ENCODE data around the genes SOD2 and TCP1.

DNA sequence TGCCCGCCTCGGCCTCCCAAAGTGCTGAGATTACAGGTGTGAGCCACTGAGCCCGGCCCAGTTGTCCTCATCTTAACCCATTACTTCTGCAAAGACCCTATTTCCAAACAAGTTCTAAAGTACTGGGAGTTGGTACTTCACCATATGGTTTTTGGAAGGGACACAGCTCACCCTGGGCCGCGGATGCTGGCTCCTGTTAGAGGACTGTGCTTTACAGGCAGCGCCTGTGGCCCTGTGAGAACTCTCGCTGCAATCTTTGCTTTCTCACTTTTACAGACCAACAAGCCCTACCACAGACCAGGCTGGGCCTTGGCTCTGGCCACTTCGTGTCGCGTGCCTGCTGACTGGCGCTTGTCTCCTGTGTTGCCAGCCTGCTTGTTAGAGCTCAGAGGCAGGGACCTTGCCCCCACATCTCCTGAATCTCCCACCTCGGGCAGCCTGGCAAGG is 56.0 kb downstream of the SYNJ2 start:
- RRBS: no CpG with 5 or more reads among the region's 12 CpGs

DNA sequence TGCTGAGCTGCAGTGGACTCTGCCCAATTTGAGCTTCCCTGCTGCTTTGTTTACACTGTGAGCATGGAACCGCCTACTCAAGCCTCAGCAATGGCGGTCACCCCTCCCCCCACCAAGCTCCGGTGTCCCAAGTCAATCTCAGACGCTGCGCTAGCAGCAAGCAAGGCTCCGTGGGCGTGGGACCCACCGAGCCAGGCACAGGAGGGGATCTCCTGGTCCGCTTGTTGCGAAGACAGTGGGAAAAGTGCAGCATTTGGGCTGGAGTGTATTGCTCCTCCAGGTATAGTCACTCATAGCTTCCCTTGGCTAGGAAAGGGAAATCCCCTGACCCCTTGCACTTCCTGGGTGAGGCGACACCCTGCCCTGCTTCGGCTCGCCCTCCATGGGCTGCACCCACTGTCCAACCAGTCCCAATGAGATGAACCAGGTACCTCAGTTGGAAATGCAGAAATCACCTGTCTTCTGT is 15.4 kb downstream of the GTF2H5 start:
- RRBS: no CpG with 5 or more reads among the region's 13 CpGs

GRCh38 chr6:158510006-158511021 is 49.6 kb upstream of the TMEM181 start:
- RRBS: no CpG with 5 or more reads among the region's 5 CpGs

DNA sequence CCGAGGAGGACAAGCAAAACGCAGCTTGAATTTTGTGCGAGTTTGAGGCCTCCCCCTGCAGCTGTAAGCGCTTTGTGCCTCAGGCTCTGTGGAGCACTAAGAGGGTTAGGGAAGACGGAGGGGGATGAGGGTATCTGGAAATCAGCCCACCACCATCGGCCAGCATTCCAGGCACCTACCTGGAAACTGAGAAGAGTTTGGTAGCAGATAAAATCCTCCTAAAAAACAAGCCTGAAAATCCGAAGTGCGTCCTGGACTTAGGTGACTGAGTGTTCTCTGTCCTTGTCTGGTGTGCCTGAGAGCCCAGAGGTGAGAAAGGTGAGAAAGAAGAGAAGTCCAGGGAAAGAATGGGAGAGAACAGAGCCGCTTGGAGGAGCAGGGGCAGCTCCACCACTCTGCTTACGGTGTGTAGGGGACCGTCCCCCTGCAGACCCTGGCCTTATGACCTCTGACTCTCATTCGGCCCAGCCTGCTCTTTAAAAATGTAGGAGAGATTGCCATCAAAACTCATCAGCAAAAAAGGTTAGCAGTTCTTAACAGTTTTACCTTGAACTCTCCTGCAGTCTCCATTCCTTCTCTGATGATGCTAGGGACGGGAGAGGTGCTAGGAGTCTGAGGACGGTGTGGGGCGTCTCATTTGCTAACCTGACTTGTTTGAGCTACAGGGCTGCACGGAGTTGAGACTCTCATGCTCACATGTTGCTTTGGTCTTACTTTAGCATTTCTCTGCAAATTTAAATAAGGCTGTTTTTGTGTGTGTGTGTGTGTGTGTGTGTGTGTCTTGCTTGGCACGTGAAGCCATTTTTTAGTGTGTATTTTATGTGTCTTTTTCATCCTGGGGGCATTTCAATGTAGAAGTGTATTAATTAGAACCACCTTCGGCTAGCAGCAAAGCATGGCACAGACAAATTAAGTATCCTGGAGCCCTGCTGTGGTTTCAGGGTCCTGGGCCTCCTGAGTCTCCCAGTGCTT is 2.1 kb downstream of the TMEM181 start:
- RRBS: no CpG with 5 or more reads among the region's 18 CpGs

GRCh38 chr6:158786433-158786755 is 32.8 kb downstream of the EZR start:
- RRBS: no CpG with 5 or more reads among the region's 2 CpGs

- RRBS: no CpG with 5 or more reads among the region's 2 CpGs
Observed at GRCh38 chr6:158815788-158816223, 3.4 kb downstream of the EZR start.

DNA sequence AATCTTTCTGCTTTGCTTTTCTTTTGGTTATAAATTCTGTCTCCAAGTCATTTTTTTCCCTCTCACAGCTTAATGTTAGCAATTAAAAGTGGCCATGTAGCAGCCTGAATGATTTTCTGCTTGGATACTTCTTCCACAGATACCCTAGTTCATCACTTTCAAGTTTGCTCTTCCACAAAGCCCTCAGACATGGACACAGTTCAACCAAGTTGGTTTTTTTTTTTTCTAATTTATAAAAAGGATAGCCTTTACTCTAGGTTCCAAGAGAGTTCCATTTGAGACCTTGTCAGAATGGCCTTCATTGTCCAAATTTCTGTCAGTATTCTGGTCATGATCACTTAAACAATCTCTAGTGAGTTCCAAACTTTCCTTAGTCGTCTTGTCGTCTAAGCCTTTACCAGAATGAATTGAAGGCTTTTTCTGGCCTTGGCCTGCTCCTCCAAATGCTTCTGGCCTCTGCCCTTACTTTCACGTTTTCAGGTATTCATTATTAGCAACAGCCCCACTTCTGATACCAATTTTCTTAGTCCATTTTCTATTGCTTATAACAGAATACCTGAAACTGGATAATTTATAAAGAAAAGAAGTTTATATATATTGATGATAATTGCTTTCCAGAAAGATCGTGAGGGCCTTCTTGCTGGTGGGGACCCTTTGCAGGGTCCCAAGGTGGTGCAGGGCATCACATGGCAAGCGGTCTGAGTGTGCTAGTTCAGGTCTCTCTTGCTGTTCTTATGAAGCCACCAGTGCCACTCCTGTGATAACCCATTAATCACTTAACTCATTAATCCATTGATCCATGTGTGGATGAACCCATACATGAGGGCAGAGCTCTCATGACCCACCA is 39.8 kb downstream of the RSPH3 start:
- RRBS: no CpG with 5 or more reads among the region's 5 CpGs

DNA sequence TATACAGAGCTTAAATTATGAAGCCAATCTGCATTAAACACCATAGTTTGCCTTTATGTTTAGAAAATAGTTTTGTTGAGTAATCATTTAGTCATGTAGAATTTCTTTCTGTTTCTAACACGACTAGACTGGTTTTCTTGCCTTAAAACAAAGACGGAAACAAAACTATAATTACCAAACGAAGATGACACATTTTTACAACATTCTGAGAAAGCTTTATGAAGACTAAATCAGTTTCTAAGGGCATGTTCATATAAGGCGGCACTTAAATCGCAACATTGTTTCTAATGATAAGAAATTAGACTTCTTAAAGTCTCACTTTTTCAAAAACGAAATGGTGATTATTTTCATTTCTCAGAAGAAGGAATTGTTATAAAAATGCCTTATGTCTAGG is 5.2 kb downstream of the TAGAP start:
- RRBS: no CpG with 5 or more reads among the region's 6 CpGs

DNA sequence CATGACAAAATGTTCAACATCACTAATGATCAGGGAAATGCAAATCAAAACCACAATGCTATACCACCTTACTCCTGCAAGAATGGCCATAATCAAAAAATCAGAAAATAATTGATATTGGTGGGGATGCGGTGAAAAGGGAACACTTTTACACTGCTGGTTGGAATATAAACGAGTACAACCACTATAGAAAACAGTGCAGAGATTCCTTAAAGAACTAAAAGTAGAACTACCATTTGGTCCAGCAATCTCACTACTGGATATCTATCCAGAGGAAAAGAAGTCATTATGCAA is 37.5 kb upstream of the TAGAP start:
- RRBS: no CpG with 5 or more reads among the region's 2 CpGs

GRCh38 chr6:159121331-159121862 is 47.8 kb upstream of the FNDC1 start:
- RRBS: no CpG with 5 or more reads among the region's 7 CpGs

DNA sequence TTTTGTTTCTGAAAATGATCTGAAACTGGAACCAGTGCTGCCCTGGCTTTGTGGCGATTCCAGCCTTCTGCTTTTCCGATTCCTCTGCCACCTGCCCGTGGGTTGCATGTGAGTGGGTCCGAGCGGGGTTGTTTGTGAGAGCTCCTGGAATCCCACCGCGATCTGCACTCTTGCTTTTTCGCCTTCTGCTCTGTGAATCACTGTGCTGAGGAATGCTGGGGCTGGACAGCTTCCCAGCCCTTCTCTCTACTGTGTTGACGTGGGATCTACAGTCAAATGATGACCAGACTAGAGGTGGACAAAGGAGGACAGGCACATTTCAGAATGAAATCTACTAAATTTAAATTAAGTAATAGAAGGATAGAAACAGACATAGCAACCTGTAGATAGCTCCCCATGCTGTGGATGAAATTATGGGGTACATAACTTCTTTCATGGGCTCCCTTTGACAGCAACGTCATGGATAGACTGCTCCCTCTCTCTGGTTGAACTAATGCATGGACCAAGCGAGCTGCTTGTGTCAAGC is 1.8 kb downstream of the FNDC1 start:
- RRBS: no CpG with 5 or more reads among the region's 11 CpGs

- RRBS: no CpG with 5 or more reads among the region's 4 CpGs
Observed at GRCh38 chr6:159684589-159685158, 8.4 kb downstream of the SOD2 start.

DNA sequence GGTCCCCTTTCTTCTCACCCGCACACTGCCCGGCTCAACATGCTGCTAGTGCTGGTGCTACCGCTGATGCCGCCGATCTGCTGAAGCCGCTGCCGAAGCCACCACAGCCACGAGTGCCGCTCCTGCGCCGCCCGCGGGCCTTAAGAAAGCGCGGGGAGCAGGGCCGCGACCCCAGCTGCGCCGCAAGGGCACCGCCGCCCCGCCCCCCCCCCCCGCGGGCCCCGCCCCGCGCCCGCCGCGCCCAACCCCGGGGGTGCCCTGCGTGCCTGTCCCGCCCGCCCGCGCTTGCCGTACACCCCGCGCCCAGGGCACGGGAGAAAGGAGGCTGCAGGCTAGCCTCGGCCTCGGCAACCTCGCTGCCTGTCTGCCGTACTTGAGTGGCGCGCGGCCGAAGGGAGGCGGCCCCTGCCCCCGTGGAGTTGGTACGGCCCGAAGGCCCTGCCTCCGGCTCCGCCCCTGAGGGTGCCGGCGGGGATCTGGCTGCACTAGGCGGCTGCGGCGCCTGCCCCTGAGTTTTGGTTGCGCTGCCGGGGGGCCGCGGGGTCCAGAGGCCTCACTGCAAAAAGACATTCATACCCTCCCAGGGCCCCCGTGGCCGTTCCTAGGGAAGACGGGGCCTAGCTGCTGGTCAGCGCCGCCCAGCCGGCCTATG is at the start of gene SOD2:
SOD2 (minus strand) TSS at position 115 of the 652 bp plus-strand sequence.
- RRBS: 4% methylated on average over 7 of the region's 69 CpGs

DNA sequence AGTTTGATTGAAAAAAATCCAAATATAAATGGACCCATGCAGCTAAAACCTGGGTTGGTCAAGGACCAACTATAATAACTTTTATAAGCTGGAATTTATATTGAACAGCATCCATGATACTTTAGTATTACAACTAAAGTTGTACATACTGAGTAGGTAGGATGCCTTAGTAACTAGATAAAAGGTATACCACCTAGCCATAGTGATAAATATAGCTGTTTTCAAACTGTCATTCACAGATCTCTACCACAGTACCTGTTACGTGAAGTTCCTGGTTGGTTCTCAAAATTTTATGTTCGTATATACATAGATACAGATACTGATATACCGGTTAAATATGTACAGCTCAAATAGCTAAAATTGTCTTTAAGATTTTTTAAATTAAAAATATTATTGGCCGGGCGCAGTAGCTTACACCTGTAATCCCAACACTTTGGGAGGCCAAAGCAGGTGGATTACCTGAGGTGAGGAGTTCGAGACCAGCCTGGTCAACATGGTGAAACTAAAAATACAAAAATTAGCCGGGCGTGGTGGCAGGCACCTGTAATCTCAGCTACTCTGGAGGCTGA is 4.9 kb downstream of the WTAP start:
- RRBS: 100% methylated on average over 1 of the region's 8 CpGs

DNA sequence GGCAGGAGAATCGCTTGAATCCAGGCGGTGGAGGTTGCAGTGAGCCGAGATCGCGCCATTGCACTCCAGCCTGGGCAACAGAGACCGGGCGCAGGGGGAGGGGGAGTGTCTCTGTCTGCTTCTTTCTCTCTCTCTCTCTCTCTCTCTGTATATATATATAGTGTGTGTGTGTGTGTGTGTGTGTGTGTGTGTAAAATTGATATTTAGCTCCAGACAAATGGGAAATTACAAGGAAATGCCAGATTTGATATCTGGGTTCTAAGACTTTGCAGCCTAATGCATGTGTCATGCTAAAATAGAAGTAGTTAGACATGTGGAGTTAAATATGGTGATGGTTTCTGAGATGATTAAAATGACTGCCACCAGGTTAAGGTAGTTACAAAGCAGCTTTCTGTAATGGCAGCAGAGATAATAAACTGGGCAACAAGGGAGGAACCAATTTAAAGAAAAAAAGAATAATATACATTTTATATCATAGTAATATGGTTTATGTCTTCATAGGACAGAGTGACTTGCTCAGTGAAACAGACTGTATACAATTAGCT is 5.5 kb downstream of the WTAP start:
- RRBS: no CpG with 5 or more reads among the region's 7 CpGs

DNA sequence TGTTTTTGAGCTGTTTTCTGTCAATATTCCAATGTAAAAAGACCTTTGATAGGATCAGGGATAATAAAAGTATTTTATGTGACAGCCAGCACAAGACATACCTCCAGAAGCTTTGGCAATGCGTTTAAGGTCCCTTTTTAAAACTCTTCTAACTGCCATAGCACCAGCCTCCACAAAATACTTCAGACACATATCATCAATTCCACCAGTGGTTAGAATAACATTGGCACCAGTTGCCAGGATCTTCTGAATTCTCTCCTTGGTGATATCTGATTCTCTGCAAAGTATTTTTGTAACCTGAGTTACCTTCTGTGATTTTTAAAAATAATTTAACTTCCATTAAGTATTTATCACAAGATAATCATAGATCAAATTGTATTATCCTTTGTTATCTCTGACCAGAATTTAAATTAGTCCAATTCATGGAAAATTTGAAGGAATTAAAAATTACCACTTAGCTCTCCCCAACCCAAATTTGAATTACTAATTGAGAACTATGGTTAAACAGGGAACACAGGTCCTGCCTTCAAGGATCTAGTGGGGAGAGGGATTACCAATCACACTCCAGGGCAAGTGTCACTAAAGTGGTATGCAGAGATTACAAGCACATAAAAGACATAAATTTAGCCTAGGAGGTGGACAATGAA is 8.4 kb downstream of the TCP1 start:
- RRBS: no CpG with 5 or more reads among the region's 1 CpG

DNA sequence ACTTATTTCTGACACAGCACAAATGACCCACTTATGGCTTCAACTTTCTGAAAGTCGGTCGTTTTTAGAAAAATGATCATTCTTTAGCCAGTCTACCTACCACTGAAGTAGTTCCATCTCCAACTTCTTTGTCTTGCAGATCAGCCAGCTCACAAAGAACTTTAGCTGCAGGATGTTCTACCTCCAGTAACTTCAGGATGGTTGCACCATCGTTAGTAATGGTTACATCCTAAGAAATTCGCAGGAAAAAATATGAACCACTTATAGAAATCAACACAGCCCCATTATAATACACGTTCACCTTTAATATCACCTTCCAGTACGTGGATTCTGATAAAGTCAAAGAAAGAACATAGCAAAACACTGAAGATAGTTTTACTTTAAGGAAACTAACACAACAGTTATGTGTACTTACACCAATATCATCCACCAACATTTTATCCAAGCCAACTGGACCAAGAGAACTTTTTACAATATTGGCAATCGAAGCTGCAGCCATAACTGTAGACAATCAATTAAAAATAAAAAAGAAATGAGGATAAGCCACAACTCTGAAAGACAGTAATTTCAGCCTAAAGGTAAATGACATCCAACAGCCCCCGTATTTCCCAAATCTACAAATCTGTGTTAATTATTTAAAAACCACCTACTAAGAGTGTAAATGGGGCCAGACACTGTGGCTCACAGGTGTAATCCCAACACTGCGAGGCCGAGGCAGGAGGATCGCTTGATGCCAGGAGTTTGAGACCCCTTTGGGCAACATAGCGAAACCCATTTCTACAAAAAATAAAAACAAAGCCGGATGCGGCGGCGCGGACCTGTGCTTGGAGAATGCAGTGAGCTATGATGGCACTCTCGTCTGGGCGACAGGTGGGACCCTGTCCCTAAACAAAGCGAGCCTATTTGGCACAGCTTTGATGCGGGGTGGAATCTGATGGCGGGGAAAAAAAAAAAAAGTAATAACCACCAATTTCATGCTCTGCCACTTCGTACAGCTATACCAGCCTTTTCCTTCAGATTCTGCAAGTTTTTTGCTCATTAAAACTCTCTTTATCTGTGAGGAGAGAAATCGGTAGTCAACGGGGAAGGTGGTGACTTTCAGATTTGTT is 1.4 kb downstream of the TCP1 start:
- RRBS: no CpG with 5 or more reads among the region's 25 CpGs

DNA sequence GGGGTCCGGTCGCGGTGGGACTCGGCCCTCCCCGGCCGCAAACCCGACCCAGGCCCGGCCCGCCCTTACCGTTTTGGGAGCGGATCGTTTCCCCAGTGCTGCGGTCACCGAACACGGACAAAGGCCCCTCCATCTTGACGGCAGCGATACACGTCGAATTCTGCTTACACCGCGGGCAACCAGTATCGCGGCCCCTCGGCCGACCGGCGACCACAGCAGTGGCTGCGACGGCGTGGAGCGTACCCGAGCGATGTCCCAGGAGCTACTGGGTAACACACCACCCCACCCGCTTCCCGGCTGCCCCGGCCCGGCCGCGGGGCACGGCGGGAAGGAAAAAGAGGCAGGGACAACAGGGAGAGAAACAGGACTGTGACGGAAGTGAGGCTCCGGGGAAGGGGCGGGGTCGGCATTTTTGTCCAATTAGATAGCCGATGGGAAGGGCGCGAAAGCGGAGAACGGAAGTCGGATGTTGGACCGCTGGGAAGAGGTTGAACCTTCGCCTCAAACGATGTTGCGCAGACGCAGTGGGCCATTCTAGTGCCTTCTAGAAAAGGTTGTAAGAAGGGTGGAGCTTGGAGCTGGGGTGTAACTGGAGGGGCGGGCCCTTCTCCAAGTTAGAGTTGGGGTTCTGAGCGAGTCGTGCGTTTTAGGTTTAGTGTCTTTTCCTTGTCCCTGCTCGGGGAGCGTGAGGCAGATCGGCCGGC is at the start of gene TCP1:
TCP1 (minus strand) TSS at position 267 of the 704 bp plus-strand sequence.
- RRBS: 2% methylated on average over 15 of the region's 64 CpGs

DNA sequence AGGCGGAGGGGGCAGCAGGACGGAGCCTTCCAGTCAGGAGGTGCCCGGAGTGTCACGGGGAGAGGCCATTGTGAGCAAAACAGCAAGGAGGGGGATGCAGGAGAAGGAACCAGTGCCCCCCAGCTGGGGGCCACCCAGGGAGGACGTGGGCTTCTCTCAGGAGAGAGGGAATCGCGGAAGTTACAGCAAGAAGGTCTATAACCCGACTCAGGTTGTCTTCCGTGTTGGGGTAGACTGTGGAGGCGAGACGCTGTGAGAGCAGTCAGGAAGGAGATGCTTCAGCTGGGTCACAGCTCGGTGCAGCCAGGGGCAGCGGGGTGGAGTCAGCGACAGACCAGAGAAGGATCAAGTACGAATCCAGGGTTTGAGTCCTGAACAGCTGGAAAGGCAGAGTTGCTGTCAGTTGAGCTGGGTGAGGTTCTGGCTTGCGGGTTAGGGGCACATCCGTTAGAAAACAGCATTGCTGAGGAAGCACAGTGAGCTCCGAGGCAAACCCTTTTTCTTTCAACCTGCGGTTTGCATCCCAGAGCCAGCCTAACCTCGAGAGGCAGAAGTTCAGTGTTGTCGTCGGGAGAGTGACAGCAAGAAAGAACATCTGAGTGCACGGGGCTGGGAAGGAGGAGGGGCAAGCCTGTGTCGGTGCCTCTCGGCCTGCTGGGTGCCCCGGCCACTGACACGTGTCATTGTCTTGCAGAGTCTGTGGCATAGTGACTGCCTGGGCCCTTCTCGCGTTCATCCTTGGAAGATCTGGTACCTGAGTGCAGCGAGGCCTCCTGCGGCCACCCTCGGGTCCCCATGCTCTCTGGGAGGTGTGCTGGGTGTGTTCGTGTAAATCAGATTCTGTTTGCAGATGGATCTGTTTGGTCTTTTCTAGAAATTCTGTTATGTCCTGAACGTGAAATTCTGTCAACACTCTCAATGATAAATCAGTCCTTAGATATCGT is 20.0 kb downstream of the PNLDC1 start:
- RRBS: no CpG with 5 or more reads among the region's 35 CpGs

GRCh38 chr6:159977400-159977847 is 8.5 kb downstream of the IGF2R start:
- RRBS: no CpG with 5 or more reads among the region's 7 CpGs

Measured in UCH-1 (cell line).